Skin of body (tissue), 2 donors: ENCODE measurements around the genes ILRUN, PPARD and TULP1.

GRCh38 chr6:34415619-34416519 lies 10.0 kb downstream of the RPS10 start:
- RAMPAGE, long total RNA, result no peak

GRCh38 chr6:34531416-34531867 lies 24.7 kb downstream of the SPDEF start:
- RAMPAGE, long total RNA, result no peak

DNA sequence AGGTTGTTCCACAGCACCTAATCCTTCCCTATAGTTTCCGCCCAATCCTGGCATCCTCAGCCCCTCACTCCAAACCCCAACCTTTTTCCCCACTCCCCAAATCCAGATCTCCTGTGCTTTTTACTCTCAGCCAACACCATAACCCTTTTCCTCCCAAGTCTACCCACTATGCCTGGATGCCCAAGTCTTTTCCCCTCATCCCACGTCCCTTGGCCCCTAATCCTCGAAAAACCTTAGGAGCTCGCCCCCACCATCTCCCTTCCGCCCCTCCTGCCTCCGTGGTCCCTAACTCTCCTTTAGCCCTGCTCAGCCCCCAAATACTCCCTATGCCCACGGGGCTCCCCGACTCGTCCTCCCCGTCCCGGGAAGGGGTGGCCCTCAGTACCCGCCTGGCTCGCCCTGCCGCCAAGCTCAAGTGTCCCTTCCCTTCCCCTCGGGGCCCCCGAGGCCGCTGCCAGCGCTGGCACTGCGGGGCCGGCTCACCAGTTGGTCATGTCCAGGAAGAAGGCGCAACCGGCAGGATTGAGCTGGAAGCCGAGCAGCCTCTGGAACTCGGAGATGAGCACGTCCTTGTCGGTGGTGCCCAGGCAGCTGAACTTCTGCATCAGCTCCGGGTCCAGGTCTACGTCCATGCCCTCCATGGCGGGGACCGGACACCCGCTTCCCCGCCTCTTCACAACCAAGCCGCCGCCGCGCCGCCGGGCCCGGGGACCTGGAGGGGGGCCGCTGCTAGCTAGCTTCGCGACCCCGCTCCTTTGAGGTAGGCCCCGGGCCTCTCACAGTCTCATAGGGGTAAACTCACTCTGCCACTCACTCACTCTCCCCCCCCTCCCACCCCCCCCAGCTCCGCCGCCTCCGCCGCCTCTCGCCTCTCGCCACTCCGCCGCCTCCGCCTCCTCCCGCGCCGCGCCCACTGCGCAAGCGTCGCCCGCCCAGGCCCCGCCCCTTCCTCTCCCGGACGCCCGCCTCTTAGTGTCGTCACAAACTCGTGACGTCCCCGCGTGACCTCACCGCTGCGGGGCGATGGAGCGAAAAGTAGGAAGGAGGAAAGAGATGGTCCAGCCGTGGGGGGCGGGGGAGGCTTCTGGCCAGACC lies at the start of gene ILRUN:
ILRUN (minus strand) TSS at position 805 of the 1,095 bp plus-strand sequence.
- RAMPAGE, long total RNA, result start-site peak on the plus strand centred at position 992 of the sequence, 50 bp wide, 74 and 22 reads in 2 replicates

- RAMPAGE, long total RNA, result no peak
These were observed 12.7 kb upstream of the ILRUN start for GRCh38 chr6:34709191-34709838.

GRCh38 chr6:34740311-34741039 lies 16.8 kb upstream of the SNRPC start:
- RAMPAGE, long total RNA, result no peak

DNA sequence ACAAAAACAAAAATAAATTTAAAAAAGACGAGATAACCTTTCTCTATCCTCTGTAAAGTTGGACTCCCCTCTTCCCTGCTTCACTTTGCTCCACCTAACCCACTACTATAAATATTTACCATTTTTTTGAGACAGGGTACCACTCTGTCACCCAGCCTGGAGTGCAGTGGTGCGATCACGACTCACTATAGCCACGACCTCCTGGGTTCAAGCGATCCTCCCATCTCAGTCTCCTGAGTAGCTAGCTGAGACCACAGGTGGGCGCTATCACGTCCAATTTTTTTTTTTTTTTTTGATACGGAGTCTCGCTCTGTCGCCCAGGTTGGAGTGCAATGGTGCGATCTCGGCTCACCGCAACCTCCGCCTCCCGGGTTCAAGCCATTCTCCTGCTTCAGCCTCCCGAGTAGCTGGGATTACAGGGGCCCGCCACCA lies 880 bp upstream of the SNRPC start:
- RAMPAGE, long total RNA, result no peak

- RAMPAGE, long total RNA, result no peak
These were observed 16.2 kb downstream of the TAF11 start for GRCh38 chr6:34871564-34872037.

GRCh38 chr6:34916662-34917115 lies 27.6 kb downstream of the ANKS1A start:
- RAMPAGE, long total RNA, result no peak

DNA sequence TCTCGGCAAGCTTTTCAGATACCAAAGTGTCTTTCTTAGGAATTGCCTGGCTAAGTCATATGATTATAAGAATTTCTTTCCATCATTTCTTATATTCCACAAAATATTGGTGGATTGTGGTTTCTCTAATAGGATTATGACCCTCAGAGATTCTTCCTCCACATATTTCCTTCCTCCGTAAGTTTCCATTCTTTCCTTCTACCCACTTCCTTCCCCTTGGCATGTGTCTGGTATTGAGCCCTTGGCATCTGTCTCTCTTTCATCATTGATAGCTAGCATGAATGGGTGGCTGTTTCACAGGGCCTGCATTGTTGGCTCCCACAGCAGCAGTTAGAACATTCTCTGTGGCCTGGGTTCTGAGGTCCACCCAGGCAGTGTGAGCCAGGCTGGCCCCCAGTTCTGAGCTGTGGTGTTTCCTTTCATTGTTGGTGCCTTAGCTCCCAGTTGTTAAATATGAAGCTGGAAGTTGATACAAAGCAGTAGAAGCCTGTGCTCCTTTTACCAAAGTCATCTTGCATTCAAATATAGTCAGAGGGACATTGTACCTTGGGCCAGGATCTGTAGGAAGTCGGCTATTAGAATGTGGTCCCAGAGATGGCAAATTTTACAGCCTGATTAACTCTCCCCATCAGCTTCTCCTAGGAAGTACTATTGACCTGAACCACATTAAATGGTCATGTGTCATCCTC lies 125.3 kb downstream of the ANKS1A start:
- RAMPAGE, long total RNA, result no peak

- RAMPAGE, long total RNA, result no peak
These were observed 96.9 kb downstream of the TCP11 start for GRCh38 chr6:35044055-35044793.

GRCh38 chr6:35052520-35053433 lies 88.4 kb downstream of the TCP11 start:
- RAMPAGE, long total RNA, result no peak

- RAMPAGE, long total RNA, result no peak
These were observed 14.7 kb downstream of the DEF6 start for GRCh38 chr6:35312203-35312765.

GRCh38 chr6:35342115-35342885 lies at the start of gene PPARD:
PPARD (plus strand) TSS chr6:35342558.
- RAMPAGE, long total RNA, result no peak

DNA sequence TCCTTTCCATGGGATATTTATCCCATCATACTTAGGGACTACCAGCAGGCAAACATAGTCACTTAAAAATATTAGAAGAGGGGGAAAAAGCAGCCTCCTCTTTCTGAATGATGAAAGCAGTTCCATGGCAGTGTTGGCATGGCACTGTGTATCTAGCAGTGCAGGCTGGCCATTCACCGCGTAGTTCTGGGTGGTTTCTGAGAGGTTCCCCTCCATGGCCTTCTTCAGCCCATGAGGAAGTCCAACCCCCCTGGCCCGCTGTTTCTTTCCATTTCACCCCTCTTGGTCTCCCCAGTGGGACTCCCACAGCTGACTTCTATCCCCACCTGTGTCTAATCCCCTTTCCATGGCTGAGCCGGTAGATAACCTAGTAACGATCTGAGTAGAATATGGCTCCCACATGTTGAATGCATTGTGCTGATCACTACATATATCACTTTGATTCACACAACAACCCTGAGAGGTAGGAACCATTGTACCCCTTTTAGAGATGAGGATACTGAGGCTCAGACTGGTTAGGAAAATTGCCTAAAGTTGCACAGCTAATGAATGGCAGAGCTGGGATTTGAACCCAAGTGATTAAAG lies 17.1 kb downstream of the PPARD start:
- RAMPAGE, long total RNA, result no peak

GRCh38 chr6:35396811-35397398 lies 54.5 kb downstream of the PPARD start:
- RAMPAGE, long total RNA, result no peak

DNA sequence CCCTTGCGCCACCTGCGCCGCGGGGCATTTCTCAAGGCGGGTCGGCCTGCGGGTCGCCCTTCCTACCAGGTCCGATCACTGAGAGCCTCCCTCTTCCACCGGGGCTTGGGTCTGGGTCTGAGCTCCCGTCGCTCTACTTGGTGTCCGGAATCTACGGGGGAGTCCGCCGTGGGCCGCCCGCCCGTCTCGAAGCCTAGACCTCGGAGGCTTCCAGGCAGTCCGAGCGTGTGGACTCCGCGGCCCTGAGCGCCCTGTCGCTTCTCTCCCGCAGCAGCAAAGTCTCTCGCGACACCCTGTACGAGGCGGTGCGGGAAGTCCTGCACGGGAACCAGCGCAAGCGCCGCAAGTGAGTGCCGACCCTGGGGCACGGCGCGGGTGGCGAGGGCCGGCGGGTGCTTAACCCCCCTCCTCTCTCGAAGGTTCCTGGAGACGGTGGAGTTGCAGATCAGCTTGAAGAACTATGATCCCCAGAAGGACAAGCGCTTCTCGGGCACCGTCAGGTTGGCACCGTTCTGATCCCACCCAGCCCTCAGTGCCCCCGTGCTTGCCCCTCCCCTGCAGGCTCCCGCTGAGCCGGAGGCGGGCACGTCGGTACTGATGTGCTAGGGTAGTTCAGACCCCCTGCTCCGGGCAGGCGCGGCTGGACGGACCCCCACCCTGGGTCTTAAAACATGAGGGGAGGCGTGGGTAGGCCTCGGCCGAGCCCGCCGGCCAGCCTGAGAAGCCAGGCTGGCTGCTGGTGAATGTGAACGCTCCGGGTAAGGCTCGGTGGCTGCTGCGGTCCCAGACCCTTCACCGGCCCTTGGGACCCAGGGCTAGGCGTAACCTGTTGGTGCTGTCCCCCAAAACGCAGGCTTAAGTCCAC lies 559 bp downstream of the RPL10A start:
- RAMPAGE, long total RNA, result no peak

DNA sequence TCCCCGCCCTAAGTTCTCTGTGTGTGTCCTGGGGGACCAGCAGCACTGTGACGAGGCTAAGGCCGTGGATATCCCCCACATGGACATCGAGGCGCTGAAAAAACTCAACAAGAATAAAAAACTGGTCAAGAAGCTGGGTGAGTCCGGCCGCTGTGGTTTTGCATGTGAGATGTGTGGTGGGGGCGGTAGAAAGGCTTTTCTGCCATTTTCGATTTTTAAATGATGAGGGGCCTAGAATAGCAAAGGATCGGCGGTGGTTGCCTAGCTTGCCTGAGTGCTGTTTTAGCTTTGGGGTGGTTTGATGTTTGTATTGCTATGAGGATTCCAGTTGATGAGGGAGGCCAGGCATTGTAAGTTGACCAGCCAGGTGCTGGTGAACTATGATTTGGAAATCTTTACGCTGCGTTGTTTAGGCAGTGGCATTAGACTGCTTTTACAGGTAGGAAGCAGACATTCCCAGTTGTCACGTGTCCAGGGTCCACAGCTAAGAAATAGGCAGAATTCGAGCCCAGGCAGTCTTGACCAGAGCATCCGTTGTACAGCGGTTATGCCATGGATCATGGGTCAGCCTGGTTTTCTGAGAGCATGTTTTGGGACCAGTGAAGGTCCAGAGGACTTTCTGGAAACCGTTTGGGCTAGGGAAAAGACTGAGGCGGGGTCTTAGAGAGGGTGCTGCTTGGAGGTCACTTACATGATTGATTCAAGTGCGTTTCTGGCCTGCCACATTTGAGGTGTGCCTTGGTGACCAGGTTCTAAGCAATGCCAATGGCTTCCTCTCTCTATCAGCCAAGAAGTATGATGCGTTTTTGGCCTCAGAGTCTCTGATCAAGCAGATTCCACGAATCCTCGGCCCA lies 1.4 kb downstream of the RPL10A start:
- RAMPAGE, long total RNA, result no peak

GRCh38 chr6:35512612-35513337 lies at the start of gene TULP1:
TULP1 (minus strand) TSS chr6:35512896.
- RAMPAGE, long total RNA, result no peak

GRCh38 chr6:35568939-35569765 lies 56.5 kb upstream of the TULP1 start:
- RAMPAGE, long total RNA, result no peak

DNA sequence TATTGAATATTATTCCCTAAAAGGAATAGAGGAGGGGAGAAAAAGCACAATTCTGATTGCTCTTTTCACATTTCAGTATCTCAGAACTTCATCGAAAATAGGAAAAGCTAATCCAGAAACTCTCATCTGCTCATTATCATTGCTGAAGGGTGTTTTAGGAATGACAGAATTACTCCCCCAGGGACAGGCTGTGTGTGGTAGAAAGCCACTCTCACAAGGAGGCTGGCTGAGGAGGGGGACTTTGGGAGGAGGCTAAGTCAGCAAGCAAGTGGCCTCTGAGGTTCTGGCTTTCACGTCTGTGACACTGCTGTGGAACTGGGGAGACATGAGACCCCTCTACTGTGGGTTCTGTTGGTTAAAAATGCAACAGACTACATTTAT lies 62.3 kb upstream of the TULP1 start:
- RAMPAGE, long total RNA, result no peak